ENCODE measurements around a stretch of chr1.

DNA sequence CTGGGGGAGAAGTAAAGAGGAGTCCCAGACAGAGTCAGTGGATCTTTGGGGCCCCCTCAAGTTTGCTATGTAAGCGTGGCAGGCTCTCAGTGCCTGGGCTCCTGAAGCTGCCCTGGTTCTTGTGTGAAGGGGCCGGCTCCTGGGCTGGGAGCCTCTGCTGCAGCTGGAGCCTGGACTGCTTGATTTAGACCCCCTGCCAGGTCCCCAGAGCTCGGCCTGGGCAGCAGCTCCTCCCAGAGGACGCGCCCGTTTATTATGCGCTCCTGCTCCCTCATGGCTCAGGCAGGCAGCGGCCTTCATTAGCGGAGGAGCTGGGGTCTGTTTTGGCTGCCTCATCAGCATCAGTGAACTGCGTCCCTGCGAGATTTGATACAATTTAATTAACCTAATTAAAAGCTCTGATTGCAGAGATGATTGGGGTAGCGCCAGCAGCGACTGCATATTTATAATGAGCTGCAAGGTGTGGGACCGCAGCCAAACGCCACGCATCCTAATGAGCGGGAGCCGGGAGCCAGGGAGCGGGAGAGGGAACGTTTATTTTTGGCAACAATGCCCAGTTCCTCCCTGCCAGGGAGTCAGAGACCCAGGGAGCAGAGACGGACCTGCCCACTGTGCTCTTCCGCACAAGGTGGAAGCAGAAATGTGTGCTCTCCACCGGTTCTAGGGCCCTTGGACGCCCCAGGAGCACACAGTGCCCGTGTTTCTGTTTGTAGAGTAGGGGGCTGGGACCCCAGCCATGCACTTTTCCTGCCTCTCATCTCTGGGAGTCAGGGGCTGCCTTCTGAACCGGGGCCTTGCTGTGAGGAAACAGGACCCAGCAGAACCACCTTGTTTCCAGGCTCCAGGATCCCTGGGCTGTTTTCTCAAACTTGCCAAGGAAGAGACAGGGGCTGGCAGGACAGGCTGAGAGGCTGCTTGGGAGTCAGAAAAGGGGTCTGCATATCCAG lies 16.8 kb downstream of the UTP11 start:
- RRBS = no CpG with 5 or more reads among the region's 26 CpGs

DNA sequence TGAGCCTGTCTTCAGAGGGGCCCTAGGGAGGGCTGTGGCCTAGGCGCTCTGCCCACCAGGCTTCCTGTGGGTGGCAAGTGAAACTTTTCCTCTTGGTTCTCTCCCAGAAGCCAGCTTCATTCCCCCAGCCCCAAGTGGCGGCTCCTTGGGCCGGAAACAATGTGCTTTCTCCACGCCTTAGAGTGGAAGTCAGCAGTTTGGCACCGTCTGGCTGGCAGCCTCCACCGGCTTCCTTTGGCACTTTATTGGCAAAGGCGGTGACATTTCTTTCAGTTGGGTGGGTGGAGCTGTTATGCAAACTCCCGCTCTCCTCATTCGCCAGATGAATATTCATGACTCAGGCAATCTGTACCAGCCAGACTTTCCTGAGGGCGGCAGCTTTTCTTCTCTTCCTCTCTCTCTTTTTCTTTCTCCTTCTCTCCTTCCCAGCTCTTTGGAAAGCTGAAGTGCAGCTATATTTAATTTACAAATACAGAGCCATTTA lies 67.7 kb upstream of the POU3F1 start:
- RRBS = 3% methylated on average over 4 of the region's 10 CpGs

DNA sequence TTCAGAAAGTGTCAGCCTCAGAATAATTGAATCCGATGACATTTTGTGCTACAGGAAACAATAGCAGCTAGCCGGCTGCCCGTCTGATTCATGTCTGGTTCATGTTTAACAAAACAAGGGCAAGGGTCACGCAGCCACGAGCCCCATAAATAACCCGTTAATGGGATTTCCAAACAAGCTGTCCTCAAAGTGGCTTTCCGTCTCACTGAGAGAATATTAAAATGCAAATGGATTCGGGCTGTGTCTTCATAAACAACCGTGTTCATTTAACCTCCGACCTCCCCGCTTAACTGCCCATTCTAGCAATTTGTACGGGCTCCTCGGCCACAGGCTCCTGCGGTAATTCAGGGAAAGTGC lies 200.3 kb upstream of the POU3F1 start:
- RRBS = no CpG with 5 or more reads among the region's 14 CpGs

DNA sequence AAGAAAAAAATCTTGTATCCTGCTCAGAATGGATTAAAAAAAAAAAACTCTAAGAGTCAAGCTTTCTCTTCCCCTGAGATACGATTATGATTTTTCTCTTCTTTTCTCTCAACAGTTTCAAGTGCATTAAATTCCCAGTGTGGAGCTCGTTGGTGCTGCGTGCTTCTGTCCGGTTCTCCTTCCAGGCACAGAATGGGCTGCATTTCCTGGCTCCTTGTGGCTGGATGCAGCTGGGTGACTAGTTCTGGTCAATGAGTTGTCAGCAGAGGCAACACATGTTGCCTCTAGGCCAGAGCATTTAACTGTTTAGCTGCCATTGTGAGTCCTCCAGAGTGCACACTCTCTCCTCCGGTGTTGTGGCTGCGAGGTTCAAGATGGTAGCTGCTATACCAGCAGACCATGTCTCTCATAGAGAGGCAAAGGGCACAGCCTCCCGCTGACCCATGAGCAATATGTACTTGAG lies 312.9 kb downstream of the RRAGC start:
- RRBS = no CpG with 5 or more reads among the region's 7 CpGs

DNA sequence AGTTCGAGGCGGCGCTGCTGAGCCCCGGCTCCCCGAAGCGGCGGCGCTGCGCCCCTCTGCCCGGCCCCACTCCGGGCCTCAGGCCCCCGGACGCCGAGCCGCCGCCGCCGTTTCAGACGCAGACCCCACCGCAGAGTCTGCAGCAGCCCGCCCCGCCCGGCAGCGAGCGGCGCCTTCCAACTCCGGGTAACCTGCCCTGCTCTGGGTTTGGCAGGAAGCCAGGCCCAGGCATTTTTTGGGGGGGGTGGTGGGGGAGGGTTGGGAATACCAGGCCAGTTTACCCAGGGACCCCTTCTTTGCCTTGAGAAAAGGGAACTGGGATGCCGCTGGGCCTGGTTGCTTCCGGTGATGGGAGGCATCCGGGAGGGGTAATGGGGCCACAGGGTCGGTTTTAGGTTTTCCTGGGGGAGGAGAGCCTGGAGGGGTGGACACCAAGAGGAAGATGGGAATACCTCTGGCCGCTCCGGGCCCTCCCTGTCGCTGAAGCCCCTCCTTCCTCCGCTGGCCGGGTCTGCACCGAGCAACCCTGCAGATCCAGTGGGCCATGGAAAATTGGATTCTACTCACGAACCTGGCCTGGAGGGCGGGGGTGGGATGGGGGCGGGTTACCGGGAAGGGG lies 448 bp downstream of the AKIRIN1 start:
- RRBS = 1% methylated on average over 33 of the region's 41 CpGs

GRCh38 chr1:38993729-38994043 lies 2.6 kb downstream of the AKIRIN1 start:
- RRBS = no CpG with 5 or more reads among the region's 13 CpGs

DNA sequence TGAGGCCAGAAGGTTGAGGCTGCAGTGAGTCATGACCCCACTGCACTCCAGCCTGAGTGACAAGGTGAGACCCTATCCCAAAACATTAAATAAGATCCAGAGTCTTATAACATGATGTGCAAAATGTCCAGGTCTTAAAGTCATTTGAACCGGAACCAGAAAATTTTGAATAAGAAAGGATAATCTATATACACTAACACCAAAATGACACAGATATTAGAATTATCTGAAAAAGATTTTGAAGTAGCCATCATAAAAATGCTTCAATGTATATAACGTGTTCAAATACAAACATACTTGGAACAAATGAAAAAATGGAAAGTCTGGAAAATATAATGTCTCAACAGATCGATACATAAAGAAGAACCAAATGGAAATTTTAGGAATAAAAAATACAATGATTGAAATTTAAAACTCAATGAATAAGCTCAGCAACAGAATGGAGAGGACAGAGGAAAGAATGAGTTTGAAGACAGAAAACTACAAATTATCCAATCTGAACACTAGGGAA lies 24.5 kb downstream of the NDUFS5 start:
- RRBS = no CpG with 5 or more reads among the region's 3 CpGs

DNA sequence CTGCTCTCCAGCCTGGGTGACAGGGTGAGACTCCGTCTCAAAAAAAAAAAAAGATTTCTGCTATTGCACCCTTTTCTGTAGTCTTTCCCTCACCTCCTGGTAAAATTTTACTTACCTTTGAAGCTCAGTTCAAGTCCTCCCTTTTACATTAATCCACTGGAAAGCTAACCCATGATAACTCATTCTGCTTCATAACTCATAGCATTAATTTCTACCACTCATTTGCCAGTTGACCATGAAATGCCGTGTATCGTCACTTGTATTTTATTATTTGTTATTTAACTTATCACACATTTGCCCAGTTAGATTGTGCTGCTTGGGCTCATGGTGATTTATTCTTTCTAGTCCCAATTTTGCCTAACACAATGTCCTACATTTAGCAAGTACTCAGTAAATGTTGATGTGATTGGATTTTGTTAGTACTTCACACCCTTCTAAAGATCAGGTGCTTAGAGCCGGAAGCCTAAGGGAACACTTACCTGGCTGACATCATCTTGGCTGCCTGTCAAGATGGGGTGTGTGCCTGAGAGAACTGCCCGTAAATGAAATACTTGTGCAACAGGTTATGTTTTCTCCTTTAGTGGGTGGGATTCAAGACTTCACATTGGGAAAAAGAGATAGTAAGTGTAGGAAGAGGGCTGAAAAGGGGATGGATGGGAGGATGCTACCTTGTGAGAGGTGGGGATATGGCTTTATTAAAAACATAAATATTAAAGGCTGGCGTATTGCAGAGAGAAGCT lies 75.7 kb upstream of the MACF1 start:
- RRBS = no CpG with 5 or more reads among the region's 6 CpGs

GRCh38 chr1:39148776-39149404 lies 55.6 kb upstream of the MACF1 start:
- RRBS = no CpG with 5 or more reads among the region's 6 CpGs

GRCh38 chr1:39170637-39171217 lies 33.8 kb upstream of the MACF1 start:
- RRBS = no CpG with 5 or more reads among the region's 5 CpGs

DNA sequence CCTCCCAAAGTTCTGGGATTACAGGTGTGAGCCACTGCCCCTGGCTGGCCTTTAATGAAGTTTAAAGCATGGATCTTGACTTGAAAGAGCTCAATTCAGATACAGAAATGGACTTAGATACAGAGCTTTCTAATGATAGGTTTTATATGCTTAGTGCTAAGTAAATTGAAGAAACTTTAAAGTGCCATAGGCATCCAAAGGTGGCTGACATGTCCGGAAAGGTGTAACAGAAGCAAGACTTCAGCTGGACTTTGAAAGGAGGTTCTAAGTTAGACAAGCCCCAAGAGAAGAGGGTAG lies 16.2 kb downstream of the MACF1 start:
- RRBS = no CpG with 5 or more reads among the region's 1 CpG

DNA sequence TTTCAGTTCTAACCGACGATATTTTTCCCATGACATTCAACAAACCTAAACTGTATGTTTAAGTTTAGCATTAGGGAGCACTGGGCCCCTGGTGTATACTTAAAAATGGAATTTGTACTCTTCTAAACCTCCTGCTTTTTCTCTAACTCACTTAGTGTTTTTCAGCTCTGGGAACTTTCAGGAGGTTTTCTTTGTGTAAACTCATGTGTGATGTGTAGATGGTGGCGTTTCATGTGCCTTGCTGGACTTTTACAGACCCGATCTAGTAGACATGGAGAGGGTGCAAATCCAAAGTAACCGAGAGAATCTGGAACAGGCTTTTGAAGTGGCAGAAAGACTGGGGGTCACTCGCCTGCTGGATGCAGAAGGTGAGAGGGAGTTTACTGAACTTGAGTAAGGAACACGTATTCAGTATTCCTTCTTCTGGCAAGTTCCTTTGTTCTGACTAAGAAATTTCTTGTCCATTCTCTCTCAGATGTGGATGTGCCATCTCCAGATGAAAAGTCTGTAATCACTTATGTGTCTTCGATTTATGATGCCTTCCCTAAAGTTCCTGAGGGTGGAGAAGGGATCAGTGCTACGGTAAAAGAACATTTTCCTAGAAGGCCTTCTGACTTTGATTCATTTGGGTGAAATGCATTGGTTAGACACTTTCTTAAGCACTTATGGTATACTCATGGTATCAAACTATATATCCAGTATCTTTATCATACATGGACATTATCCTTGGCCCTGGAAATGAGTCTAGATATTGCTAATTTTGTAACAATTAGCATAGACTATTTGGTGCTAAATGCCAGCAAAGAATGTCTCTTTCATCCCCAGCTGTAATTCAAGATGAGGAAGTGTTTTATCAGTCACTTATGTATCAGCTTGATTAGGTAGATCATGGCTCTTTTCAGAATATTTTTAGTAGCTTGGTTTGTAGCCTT lies 78.7 kb downstream of the MACF1 start:
- RRBS = no CpG with 5 or more reads among the region's 9 CpGs

DNA sequence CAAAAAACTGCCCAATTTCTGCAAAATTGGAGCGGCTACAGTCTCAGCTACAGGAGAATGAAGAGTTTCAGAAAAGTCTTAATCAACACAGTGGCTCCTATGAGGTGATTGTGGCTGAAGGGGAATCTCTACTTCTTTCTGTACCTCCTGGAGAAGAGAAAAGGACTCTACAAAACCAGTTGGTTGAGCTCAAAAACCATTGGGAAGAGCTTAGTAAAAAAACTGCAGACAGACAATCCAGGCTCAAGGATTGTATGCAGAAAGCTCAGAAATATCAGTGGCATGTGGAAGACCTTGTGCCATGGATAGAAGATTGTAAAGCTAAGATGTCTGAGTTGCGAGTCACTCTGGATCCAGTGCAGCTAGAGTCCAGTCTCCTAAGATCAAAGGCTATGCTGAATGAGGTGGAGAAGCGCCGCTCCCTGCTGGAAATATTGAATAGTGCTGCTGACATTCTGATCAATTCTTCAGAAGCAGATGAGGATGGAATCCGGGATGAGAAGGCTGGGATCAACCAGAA lies 104.1 kb upstream of the BMP8A start:
- RRBS = no CpG with 5 or more reads among the region's 5 CpGs

DNA sequence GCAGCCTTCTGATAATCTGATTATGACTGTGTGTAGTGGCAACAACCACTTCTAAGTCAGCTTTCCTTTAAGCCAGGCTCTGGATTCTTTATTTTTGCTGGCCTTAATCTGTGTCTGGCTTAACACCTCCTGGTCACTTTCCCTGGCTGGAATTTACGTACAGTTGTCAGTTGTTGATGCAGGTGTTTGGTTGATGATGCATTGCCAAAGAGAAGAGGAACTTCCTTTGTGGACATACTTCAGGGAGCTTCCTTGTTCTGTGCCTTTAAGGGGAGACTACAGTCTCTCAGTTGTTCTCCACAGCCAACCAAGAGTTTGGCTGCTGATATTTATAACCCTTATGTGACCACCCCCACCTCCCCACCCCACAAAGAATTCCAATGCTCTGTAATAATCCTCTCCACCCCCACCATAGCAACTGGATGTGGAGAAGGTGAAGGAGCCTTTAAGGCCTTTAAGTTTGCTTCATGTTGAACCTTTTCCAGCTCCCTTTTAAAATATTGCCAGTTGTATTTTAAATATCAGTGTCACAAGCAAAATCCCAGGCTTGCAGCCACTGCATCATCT lies 96.0 kb upstream of the BMP8A start:
- RRBS = no CpG with 5 or more reads among the region's 1 CpG

- RRBS = 78% methylated on average over 1 of the region's 6 CpGs
Measured at GRCh38 chr1:39429656-39430434, 61.6 kb upstream of the BMP8A start.

DNA sequence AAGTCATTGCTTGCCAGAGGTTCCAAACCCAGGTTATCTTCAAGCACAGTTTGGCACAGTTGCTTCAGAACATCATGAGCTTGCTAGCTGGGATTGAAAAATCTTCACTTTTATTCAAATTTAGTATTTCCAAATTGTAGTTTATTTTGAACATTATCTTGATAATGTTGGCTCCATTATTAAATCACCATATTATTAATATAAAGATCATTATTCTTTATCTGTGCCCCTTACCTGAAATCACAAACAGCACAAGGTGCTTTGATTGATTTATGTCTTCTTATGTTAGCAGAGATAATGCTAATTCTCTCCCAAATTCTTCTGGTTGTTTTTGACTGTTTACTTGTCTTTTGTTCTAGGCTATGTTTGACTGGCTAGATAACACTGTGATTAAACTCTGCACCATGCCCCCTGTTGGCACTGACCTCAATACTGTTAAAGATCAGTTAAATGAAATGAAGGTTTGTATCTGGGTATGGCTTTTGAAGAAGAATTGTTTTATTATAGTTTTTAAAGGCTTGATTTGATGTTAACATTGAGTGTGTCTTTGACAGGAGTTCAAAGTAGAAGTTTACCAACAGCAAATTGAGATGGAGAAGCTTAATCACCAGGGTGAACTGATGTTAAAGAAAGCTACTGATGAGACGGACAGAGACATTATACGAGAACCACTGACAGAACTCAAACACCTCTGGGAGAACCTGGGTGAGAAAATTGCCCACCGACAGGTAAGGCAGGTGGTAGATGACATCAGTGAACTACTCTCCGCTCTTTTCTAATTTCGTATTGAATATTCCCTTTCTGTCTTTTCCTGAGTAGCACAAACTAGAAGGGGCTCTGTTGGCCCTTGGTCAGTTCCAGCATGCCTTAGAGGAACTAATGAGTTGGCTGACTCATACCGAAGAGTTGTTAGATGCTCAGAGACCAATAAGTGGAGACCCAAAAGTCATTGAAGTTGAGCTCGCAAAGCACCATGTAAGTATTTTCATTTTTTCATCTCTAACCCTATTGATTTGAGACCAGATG lies 49.5 kb upstream of the BMP8A start:
- RRBS = no CpG with 5 or more reads among the region's 7 CpGs

DNA sequence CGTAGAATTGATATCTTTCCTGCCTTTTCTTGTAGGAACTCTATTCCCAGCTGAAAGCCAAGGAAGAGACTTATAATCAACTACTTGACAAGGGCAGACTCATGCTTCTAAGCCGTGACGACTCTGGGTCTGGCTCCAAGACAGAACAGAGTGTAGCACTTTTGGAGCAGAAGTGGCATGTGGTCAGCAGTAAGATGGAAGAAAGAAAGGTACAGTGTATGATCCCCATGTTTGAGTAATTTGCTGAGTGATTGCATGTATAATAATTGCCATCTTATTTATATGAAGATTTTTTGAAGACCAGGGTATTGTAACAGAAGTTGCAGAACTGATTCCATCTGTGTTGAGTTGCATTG lies 46.8 kb upstream of the BMP8A start:
- RRBS = no CpG with 5 or more reads among the region's 3 CpGs

- RRBS = no CpG with 5 or more reads among the region's 10 CpGs
Measured at GRCh38 chr1:39487212-39488292, 3.9 kb upstream of the BMP8A start.

DNA sequence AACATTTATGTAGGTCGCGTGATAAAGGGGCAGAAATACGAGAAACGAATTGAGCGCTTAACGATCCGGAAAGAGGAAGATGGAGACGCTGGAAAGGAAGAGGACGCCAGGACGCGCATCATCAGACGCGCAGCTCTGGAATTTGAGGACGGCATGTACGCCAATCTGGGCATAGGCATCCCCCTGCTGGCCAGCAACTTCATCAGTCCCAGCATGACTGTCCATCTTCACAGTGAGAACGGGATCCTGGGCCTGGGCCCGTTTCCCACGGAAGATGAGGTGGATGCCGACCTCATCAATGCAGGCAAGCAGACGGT lies 24.2 kb downstream of the BMP8A start:
- RRBS = no CpG with 5 or more reads among the region's 20 CpGs

DNA sequence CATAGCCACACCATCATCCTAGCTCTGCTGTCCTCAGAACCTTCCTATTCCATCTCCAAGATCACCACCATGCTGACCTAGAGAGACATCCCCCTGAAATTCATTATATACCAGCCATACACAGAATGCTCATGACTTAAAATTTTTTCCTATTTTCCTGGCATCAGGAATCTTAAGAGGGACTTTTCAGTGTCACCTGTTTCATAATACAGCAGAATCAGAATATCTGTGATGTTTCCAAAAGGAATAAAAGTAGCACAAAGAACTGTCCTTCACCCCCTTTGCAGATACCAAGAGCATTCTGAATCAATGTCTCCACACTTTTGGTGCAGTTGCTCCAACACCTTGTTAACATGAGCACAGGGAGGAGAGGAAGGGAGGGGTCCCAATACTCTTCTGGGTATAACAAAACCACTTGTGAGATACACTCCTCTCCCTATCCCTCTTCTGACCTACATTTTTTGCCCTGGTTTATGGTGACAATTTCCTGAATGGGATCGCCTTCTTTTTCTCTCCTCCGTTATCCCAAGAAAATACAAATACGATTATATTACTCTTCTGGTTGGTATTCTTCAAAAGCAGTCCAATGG lies 18.1 kb downstream of the PABPC4 start:
- RRBS = no CpG with 5 or more reads among the region's 3 CpGs